Choroid plexus epithelial cell (primary cell): ENCODE results near the genes NOS3 and SLC4A2.

- RRBS = no CpG with 5 or more reads among the region's 3 CpGs
Observed at GRCh38 chr7:150394187-150394549, 11.3 kb upstream of the ENSG00000284691 start.

DNA sequence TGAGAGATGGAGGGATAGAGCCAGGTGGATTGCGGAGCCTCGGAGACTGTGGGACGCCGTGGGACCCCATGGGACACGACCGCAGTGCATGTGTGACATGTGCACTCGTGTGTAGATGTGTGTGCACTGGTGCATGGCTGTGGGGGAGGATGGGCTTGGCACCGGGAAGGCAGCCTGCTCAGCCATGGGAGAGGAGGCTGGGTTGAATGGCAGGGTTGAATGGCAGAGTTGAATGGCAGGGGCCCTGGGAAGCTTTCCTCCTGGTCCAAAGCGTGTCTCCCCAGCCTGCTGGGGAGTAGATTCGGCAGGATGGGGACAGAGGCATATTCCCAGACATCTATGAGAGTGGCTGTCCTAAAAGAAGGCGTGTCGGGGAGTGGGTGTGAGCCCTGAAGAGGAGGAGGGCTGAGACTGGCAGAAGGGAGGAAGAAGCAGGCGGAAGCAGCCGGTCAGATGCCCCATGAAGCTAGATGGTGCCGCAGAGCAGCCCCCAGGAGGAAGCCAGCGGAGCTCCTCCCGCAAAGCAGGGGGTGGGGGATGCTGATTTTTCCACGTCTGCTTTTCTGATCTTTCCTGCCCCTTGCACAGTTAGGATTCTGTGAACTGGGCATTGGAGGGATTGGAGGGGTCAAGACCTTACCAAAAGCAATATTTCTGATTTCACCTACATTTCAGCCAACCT, 888 bp downstream of the GIMAP8 start:
- RRBS = no CpG with 5 or more reads among the region's 18 CpGs

DNA sequence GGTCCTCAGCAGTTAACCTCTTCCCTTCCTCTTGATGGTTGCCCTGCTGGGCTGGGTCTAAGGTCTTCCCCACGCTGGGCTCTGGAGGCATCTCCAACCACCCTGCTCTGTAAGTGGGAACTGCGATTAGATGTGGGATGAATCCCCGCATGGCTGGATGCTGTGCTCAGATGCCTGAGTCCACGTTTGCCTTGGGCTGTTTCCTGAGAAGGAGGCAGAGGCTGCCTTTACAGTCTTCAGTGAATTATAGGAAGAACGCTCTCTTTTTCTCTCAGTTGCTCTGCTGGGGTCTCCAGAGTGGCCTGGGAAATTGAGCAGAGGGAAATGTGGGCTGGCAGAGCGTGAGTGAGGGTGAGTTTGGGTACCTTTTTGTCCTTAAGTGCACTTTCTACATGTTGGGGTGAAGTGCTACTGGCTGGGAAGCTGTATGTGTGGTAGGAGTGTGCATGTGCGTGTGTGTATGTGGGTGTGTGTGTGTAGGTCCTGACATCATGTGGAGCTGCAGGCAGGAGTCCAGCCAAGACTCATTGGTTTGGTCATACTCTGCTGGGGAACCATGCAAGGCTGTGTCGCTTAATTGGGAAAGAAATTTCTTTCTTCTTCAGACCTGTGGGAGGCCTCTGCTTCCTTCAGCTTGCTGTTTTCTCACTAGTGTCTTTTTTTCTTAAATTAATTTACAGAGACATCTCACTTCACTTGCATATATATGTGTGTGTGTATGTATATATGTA, 1.6 kb downstream of the GIMAP8 start:
- RRBS = no CpG with 5 or more reads among the region's 8 CpGs

DNA sequence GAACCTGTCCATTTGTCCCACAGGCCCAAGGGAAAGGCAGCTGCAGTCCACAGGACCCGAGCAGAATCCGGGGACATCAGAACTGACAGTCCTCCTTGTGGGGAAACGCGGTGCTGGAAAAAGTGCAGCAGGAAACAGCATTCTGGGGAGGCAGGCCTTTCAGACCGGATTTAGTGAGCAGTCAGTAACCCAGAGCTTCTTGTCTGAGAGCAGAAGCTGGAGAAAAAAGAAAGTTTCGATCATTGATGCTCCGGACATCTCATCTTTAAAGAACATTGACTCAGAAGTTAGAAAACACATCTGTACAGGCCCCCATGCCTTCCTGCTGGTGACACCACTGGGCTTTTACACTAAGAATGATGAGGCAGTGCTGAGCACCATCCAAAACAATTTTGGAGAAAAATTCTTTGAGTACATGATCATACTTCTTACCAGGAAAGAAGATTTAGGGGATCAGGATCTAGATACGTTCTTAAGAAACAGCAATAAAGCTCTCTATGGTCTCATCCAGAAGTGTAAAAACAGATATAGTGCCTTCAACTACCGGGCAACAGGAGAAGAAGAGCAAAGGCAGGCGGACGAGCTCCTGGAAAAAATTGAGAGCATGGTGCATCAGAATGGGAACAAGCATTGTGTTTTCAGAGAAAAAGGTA, 23.7 kb downstream of the GIMAP8 start:
- RRBS = 67% methylated on average over 4 of the region's 11 CpGs

DNA sequence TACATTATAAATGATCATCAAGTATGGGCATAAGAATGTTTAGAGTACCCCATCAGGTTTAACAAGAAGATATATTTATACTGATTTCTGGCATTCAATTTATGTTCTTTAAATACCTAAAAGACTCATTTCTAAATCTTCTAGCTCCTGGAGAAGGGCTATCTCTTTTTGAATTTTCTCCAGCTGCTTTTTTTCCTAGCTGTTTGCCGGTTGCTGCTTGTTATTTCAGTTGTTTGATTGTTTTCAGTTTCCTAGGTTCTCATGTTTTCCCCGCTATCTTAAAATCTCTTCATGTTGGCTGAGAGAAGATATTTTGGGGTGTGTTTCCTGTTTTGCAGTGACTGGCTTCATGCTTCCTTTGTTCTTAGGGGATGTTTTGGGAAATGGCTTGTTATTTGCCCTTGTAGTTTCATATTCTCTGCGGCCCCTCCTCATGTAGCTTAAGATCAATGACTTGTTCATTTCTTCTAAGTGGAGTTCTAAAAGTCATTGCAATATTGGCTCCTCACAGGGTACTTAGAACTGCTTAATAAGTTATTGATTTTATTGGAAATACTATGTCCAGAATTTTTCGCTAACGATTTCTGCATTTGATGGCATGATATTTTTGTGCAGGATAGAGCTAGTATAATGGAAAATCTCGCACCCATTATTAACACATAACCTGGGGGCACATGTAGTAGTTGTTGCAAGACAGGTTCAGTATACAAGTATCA, 30.6 kb upstream of the GIMAP7 start:
- RRBS = no CpG with 5 or more reads among the region's 6 CpGs

DNA sequence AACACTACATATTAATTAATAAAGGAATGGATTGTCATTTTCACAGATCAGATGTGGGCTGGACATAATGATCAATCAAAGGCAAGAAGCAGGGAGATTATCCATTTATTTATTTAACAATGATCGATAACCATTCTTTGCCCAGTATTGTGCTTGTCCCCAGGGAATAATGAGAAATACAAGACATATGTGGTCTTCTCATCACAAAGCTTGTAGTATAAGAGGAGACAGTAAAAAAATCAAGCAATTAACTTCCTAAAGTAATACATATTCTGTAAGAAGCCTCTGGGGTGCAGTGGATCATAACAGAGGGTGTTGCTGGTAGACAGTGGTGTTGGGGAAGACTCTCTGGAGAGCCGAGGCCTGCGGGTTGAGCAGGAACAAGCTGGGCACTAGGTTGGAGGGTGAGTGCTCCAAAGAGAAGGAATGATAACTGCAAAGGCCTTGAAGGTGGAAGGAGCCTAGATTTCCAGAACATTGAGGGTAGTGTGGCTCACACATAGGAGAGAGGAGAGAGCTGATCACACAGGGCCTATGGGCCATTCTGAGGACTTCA, 1.4 kb downstream of the GIMAP4 start:
- RRBS = no CpG with 5 or more reads among the region's 3 CpGs

GRCh38 chr7:150570812-150571359, 3.7 kb downstream of the GIMAP4 start:
- RRBS = no CpG with 5 or more reads among the region's 5 CpGs

DNA sequence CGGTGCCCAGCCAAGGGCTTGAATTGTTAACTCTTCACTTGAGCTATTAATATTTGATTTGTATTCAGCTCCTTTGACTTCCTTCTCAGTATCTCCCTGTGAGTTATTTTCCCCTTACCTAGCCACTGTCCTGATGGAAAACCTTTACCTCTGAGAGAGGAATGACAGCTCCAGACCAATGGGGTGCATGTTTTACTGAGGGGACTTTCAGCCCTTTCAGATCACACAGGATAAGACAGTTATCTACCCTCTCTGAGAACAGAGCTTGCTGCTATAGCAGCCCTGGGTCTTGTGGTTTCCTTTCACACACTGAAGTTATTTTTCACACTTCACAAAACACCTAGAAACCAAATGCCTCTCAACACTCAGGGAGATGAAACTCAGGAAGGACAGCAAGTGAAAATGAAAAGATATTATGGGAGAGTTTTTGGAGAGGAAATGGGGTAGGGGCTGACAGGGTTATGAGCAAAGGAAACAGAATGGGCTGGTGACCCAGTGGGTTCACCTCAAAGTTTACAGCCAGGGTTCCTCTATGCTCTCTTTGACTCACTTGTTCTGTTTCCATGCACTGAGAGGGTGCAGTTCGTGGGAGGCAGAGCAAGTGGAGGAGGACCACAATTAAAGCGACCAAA, 17.1 kb upstream of the GIMAP2 start:
- RRBS = no CpG with 5 or more reads among the region's 3 CpGs

GRCh38 chr7:150748282-150748785, 11.1 kb downstream of the GIMAP5 start:
- RRBS = no CpG with 5 or more reads among the region's 5 CpGs

DNA sequence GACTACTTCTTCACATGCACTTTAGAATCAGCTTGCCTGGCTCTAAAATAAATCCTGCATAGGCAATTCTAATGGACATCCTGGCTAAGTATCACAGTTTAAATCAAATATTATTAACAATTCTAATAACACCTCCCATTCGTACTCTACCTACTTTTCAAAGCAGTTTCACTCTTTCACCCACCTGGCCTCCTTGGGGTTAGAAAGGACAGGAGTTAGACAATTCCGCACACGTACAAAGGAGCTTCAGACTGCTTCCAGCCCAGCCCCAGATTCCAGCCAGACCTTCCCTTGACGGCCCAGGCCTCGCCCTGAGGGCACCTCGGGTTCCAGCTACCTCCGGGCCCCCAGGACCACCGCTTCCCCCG, 753 bp downstream of the TMEM176B start:
- RRBS = 4% methylated on average over 3 of the region's 9 CpGs

DNA sequence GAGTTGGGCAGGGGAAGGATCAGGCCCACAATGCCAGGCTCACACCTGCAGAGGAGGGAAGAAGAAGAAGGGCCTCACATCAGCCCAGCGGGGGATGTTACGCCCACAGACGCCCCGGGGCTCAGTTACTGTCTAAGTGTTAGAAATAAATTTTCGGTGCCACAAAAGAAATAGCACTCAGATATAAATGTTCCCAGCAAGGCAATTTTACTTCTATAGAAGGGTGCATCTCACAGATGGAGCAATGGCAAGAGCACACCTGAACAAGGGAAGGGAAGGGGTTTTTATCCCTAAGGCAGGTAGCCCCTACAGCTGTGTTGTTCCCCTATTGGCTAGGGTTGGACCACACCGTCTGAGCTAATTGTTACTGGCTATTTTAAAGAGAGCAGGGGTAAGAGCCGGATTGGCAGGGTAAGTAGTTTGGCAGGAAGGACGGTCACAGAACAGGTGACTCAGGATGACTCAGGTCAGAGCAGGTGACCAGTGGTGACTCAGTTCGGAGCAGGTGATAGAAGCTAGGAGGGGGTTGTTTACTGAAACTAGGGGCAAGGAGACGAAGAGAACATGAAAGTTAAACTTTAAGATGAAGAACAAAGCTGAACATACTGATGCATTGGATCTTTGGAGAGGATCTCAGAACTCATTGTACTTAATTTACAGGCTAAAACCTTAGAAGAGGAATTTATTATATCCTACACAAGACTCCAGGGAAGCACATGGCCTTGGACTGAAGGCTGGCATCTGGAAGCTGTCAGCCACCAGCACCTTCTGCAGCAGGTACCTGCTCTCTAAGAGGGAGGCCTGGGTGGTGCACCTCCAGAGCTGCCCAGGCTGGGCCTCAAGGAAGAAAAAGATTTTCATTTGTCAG, at the start of gene NOS3:
Gene NOS3, plus strand, starts transcription at position 494 of the 868 bp plus-strand sequence.
- RRBS = no CpG with 5 or more reads among the region's 10 CpGs

DNA sequence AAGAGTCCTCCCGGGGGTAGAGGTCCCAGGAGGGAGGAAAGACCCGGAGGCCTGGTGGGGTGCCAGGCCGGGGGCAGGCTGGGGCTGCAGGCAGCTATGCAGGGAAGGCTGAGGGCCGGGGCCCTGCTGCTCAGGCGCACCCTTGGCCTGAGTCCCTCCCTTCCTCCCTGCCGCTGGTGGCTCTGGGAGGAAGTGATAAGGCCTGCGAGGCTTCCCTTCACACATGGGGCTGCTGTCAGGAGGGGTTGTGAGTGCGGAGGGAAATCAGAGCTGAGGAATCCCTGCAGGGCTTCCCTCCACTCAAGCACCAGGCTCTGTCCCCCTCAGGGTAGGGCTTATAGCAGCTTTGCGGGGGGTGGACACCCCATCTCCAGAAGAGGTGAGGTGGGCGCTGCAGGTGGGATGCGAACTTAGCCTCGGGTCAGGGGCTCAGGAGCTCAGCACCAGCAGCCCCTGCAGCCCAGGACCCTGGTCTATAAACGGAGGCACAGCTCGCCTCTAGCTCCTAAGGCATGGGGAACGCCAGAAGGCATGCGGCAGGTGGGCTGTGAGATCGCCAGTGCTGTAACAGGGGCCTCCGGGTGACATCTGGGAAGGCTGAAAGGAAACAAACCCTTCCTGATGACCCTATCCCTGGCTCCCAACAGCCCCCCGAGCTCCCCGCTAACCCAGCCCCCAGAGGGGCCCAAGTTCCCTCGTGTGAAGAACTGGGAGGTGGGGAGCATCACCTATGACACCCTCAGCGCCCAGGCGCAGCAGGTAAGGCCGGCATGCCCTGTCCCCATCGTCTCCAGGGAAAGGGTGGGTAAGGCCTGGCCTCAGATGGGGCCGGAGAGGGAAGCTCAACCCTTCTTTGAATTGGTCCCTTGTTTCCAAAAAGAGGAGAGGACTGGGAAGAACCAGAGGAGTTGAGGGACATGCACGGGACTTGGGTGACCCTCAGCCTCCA, 4.0 kb downstream of the NOS3 start:
- RRBS = 20% methylated on average over 5 of the region's 27 CpGs

DNA sequence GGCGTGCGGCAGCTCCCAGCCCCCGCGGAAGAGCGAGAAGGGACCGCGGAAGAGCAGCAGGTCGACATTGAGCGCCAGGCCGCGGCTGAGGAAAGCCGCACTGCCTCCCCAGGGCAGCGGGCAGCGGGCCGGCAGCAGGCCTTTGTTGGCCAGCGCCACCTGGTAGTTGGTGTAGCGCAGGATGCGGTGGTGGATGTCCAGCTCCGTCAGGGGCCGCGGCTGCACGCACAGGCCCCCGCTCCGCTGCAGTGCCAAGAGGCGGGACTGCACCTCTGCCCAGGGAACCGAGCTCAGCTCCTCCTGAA, 5.3 kb downstream of the ATG9B start:
- RRBS = no CpG with 5 or more reads among the region's 26 CpGs

DNA sequence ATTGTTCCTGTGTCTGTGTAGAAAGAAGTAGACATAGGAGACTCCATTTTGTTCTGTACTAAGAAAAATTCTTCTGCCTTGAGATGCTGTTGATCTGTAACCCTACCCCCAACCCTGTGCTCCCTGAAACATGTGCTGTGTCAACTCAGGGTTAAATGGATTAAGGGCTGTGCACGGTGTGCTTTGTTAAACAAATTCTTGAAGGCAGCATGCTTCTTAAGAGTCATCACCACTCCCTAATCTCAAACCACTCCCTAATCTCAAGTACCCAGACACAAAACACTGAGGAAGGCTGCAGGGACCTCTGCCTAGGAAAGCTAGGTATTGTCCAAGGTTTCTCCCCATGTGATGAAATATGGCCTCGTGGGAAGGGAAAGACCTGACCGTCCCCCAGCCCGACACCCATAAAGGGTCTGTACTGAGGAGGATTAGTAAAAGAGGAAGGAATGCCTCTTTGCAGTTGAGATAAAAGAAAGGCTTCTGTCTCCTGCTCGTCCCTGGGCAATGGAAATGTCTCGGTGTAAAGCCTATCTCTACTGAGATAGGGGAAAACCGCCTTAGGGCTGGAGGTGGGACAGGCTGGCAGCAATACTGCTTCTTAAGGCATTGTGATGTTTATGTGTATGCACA, 1.1 kb upstream of the ABCB8 start:
- RRBS = no CpG with 5 or more reads among the region's 7 CpGs

DNA sequence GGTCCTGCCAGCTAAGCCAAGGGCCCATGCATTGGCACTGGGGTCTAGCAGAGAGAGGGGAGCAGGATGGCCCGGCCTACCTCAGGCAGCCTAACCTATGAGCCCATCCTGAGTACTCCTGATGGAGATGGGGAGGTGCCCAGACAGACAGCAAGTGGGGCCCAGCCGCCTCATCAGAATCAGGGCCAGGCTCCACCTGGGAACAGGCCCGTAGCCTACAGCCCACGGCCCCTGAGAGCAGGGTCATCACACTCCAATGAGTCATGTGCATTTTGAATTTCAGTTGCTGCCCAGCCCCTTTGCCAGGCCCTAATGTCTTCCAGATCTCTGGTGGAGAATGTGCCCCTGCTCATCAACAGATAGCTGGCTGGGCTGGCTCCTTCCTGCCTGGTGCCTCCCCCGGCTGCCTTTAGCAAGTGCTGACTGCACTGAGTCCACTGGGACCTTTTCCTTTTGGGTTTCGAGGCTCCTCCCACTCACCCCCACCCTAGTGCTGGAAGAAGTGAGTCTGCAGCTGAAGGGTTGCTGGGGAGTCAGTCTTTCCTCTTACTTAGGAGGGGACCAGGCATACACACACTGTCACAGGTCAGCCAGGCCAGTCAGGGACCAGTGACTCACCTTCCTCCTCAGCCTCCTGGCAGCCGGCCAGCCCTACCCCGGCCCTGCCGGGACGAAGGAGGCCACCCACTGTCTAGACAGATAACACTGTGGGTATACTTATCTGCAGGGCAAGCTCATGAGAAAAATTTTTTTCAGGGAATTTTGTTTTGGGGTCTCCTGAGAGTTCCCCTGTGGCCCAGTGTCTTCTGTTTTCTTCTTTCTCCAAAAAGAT, 9.2 kb upstream of the ASIC3 start:
- RRBS = no CpG with 5 or more reads among the region's 10 CpGs

GRCh38 chr7:151059024-151059879, at the start of gene SLC4A2:
SLC4A2 (plus strand) TSS chr7:151059589.
- RRBS = 1% methylated on average over 29 of the region's 69 CpGs

GRCh38 chr7:151060235-151060898, 978 bp downstream of the SLC4A2 start:
- RRBS = 6% methylated on average over 1 of the region's 25 CpGs

GRCh38 chr7:151088365-151088588, 2.0 kb downstream of the AGAP3 start:
- RRBS = no CpG with 5 or more reads among the region's 5 CpGs

DNA sequence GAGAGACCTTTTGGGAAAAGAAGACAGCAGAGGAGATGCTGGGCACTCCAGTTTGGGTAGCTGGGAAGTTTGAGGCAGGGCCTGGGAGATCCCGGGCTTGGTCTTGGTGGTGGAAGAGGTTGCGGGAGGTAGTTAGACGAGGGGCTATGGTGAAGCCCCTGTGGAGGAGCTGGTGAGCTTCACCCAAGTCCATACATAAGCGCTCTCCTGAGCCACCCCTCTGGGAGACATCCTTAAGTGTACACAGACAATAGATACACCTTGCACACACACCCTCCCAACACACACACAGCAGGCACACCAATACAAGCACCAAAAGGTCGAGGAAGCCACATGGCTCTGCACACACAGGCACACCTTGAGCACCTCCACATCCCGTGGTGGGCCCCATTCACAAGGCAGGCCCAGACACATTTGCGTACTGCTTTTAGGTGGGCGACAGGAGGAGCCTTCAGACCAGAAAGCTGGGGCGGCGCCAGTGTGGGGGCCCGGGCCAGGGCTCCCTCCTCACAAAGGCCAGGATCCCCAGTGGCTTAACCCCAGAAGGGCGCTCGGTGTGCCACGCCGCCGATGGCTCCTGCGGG, 2.6 kb upstream of the SMARCD3 start:
- RRBS = 0% methylated on average over 1 of the region's 17 CpGs

DNA sequence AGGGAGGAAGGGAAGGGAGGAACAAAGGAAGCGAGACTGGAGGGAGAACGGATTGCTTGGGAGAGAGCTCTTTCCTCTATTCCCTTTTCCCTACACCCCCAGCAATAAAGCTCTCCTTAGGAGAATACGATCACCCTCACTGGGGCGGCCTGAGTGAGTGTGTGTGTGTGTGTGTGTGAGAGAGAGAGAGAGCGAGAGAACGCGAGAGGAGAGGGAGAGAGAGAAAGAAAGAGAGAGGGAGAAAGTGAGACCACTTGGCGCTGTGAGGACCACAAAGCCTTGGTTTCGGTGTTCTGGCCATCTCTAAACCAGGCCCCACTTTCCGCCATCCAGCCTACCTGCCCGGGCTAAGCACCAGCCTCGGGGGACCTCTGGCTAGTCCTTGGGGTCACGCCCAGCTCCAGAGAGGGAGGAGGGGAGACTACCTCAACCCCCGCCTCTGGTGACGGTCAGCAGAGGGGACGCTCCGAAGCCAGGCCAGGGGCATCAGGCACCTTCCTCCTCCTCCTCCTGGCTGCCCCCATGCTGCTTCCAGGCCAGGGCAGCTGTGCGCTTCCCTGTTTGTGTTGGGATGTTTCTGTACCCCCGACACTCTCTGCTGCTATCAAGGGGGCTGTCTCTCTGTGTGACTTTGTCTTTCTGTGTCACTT, 3.9 kb upstream of the SMARCD3 start:
- RRBS = no CpG with 5 or more reads among the region's 19 CpGs